Endometrial microvascular endothelial cells (primary cell): ENCODE data around the gene LRP8.

DNA sequence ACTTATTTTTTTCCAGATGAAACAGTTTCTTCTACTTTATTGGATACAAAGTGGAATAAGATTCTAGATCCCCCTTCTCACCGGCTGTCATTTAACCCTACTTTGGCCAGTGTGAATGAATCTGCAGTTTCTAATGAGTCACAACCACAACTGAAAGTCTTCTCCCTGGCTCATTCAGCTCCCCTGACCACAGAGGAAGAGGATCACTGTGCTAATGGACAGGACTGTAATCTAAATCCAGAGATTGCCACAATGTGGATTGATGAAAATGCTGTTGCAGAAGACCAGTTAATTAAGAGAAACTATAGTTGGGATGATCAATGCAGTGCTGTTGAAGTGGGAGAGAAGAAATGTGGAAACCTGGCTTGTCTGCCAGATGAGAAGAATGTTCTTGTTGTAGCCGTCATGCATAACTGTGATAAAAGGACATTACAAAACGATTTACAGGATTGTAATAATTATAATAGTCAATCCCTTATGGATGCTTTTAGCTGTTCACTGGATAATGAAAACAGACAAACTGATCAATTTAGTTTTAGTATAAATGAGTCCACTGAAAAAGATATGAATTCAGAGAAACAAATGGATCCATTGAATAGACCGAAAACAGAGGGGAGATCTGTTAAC is 95.7 kb downstream of the ZFYVE9 start:
- RAMPAGE, long total RNA = no peak

- RAMPAGE, long total RNA = no peak
These were observed 9.8 kb downstream of the CC2D1B start for GRCh38 chr1:52356192-52356703.

DNA sequence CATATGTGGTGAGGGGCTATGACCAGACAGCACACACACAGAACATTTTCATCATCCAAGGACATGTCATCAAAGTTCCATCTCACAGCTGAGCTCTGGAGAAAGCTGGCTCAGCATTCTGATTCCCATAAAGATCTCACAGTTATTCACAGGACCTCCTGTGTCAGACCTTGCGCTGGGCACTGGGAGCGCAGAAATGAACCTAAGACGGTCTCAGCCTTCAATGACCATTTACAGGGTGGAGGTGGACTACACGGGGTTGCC is 1.0 kb downstream of the CC2D1B start:
- RAMPAGE, long total RNA = no peak

DNA sequence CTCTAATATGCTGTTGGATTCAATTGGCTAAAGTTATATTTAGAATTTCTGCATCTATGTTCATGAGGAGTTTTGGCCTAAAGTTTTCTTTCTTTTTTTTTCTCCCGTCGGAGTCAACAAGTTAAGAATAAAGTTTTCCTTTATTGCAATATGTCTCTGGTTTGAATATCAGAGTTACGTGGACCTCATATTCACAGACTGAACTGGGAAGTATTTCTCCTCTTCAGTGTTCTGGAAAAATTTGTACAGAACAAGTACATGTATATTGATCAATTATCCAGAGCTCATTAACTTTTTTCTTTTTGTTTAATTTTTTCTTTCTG is 46.7 kb downstream of the TUT4 start:
- RAMPAGE, long total RNA = no peak

DNA sequence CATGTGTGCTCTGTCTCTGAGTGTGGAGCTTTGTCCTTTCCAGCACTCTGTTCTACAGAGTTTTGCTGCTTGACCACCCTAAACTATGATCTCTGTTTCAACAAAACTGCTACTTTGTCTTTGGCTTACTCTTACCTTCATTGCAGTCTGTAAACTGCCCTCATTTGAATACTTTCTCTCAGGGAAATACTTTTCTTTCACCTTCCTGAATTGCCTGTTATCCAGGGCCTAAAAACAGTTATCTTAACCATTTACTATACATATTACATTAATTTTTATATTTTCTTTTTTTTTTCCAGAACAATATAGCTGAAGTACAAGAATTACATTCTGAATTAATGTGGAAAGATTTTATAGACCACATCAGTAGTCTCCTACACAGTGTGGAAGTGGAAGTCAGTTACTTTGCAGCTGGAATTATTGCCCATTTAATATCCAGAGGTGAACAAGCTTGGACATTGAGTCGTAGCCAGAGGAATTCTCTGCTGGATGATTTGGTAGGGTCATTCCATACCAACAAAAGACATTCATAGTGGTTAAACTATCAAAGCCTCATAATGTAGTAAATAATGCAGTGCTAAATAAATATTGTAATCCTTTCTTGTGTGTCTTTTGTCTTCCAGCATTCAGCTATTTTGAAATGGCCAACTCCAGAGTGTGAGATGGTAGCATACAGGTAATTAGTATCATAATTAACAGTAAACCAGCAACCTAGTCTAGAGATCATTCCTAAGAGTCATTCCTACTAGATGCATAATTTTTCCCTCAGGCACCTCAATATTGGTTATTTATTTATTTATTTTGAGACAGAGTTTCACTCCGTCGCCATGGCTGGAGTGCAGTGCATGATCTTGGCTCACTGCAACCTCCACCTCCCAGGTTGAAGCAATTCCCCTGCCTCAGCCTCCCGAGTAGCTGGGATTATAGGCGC is 29.1 kb upstream of the ZYG11A start:
- RAMPAGE, long total RNA = no peak

DNA sequence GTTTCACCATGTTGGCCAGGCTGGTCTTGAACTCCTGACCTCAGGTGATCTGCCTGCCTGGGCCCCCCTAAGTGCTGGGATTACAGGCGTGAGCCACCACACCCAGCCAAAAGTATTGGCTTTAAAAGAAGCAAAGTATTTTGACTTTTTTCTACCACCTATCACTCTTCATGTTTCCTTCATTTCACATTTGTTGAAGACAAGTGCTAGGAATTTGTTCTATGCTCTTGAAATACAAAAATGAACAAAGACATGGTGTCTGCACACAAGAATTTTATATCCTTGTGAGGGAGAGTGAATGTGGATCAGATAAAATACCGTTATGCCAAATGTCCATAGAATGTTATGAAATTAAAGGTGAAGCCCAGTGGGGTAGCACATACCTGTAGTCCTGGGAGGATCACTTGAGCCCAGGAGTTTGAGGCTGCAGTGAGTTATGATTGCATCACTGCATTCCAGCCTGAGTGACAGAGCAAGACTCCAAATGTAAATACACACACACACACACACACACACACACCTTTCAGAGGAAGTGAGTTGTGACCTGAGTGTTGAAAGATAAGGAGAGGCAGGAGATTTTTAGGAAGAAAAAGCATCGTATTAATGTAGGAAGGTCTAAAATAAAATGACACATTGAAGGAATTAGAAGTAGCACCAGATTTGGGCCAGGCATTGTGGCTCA is 28.2 kb upstream of the ZYG11A start:
- RAMPAGE, long total RNA = no peak

- RAMPAGE, long total RNA = no peak
These were observed 4.4 kb downstream of the ECHDC2 start for GRCh38 chr1:52917011-52917649.

- RAMPAGE, long total RNA = no peak
These were observed 1.6 kb upstream of the SCP2 start for GRCh38 chr1:52925315-52926115.

DNA sequence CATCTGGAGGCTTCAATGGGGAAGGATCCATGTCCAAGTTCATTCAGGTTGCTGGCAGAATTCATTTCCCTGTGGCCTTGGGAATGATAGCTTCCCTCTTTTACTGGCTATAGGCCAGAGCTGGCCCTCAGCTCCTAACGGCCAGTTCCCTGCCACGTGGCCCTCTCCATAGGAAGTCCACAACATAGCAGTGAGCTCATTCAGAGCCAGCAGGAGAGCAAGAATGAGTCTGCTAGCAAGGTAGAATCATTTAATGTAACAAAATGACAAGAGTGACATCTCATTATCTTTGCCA is 15.0 kb upstream of the PODN start:
- RAMPAGE, long total RNA = no peak

- RAMPAGE, long total RNA = no peak
These were observed 9.6 kb upstream of the PODN start for GRCh38 chr1:53052399-53052876.

GRCh38 chr1:53082259-53082861 is 20.3 kb downstream of the PODN start:
- RAMPAGE, long total RNA = no peak

- RAMPAGE, long total RNA = no peak
These were observed 4.7 kb upstream of the SLC1A7 start for GRCh38 chr1:53147126-53147501.

DNA sequence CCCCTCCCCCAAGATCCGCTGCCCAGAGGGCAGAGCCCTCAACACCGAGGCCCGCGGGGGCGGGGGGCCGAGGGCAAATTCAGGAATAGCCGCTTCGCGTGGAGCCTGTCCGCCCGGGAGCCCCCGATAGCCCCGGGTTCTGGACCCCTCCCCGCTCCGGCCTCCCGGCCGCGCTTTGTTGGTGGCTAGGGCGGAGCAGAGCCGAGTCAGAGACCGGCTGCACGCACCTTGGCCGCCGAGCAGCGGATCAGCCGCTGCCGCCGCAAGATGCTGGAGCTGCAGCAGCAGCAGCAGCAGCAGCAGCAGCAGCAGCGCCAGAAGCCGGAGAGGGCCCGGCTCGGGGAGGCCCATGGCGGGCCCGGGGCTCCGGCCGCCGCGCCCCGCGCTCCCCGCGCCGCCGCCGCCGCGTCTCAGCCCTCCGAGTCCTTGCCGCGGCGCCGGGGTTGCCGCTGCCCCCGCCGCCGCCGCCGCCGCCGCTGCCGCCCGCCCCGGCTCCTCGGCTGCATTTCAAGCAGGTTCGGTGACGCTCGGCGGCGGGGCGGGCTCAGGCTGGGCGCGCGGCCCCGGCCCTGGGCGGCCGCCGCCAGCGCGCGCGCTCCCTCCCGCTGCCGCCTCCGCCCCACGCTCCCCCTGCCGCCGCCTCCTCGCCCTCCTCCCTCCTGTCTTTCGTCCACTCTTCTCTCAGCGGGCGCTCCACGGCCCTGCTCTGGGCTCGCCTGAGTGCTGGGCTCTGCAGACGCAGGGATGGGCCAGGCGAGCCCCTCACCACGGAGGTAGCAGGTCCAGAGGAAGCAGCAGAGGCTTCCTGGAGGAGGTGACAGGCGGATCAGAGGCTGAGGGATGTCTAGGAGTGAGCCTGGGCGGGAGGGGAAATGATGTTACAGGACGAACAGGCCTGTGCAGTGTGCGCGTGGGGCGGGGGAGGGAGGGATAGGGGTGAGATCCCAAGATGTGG is at the start of gene LRP8:
Gene LRP8 (minus strand): TSS at position 509 of the 955 bp plus-strand sequence.
- RAMPAGE, long total RNA = no peak

DNA sequence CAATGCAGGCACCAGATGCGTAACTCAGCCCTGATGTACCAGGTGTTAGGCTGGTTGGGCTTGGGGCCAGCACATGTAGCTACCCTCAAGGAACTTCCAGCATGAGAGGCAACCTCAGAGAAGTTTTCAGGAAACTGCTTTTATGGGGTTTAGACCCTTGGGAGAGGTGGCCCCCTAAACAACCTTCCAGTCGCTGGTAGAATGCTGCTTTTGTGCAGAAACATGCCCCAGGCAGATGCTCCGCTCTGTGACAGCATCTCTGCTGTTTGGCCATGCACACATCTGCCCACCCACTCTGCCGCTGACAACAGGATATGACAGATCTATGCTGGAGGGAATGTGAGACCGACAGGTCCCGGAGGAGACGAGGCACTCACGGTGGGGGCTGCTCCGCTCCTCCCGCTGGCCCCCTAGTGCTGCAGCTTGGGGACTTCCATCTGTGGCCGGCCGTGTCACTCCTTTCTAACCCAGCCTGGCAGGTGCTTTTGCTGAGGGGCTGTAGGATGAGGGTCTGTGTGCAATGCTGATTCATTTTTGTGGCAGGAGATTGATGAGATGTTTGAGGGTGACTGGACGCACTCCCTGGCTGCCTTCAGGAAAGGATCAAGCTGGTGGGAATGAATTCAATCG is 49.1 kb upstream of the DMRTB1 start:
- RAMPAGE, long total RNA = no peak

GRCh38 chr1:53413001-53414148 is 45.8 kb upstream of the DMRTB1 start:
- RAMPAGE, long total RNA = no peak

DNA sequence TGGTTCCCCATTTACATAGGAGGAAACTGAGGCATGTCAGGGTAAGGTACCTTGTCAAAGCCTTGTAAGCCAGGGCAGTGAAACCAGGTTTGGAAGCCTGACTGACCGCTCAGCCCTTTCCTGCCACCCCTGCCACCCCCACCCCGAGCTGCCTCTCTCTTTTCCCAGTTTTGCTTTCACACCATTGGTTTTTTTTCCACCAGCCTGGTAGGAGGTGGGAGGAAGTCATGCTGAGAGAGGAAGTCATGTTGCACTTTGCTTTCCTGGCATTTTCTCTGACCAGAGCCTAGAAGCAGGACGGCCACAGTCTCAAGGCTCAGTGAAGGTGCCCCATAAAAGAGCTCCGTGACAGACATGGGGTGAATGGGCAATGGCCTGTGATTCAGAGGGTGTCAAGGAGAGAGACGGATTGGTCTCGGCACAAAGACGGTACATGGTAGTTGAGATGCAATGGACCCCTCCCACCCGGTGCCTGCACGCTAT is 42.2 kb upstream of the DMRTB1 start:
- RAMPAGE, long total RNA = no peak

- RAMPAGE, long total RNA = no peak
These were observed 5.3 kb downstream of the DIO1 start for GRCh38 chr1:53899095-53899866.

DNA sequence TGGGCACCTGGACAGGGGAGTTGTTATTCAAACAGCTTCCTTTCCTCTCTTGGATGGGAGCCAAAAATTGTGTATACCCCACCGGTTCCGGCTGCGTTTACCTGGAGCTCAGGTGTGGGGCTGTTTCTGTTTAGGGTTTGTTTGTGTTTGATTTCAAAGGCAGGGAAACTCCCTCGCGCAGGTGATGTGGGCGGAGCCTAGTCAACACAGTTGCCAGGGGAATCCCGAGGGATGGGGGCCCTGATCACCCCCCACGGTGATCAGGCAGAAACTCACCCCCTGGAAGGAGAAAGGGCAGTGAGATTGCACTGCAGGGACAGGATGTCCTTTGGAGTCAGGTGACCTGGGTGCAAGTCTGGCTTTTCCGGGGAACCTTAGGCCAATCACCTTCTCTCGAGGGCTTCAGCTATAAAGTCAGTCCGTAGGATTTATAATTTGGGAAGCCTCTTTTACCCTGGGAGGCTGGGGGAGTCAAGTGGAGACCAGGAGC is 28.3 kb downstream of the CDCP2 start:
- RAMPAGE, long total RNA = no peak

- RAMPAGE, long total RNA = no peak
These were observed 23.1 kb upstream of the CDCP2 start for GRCh38 chr1:54175941-54176242.

DNA sequence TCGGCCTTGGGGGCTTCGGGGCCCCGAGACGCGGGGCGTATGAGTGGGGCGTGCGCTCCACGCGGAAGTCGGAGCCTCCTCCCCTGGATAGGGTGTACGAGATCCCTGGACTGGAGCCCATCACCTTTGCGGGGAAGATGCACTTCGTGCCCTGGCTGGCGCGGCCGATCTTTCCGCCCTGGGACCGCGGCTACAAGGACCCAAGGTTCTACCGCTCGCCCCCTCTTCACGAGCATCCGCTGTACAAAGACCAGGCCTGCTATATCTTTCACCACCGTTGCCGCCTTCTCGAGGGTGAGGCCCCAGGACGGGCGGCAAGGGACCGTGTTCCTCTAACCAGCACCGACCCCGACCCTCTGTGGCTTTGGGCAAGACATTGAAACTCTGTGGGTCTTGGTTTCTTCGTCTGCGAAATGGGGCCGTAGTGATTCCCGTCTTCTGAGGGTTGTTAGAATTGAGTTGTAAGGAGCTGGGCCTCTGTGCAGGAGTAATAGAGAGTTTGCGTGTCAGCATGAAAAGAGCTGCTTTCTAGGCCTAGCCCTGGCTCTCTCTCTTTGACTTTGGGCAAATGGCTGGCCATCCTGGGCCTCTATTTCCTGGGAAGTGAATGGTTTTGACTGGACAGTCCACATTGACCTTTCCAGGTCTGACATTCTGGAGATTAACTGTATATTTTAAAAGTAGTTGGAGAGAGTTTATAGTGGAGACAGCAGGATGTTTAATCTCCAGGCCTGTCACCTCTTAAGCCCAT is 504 bp downstream of the MRPL37 start:
- RAMPAGE, long total RNA = no peak